Placental pericyte (primary cell): Measurements from ENCODE around the genes FAM83E, RASIP1, GYS1 and TRPM4.

DNA sequence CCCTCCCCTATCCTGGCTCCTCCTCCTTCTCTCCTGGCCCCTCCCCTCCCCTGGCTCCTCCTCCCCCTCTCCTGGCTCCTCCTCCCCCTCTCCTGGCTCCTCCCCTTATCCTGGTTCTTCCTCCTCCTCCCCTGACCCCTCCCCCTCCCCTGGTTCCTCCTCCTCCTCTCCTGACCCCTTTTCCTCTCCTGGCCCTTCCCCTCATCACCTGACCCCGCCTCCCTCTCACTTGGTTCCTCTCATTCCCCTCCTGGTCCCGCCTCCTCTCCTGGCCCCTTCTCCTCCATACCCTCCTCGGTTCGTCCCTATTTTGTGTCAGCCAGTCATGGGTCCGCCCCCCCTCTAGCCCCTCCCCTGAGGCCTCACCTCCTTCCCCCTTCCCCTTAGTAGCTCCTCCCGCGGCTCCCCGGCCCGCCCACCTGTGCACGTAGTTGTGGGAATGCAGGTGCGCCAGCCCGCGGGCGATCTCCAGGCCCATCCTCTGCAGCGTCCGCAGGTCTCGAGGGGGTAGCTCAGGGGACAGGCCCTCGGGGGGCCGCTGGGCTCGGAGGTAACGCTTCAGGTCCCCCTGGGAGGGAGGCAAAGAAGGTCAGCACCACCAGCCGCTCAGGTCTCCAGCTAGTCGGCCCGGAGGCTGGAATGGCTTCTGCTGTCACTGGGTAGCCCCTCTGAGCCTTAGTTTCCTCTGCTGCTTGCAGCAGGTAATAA is 9.5 kb downstream of the LMTK3 start:
- CAGE, long polyA plus RNA: no peak

- CAGE, long polyA plus RNA: no peak
Measured at GRCh38 chr19:48513314-48514352, 2.0 kb upstream of the LMTK3 start.

GRCh38 chr19:48554120-48554969 is 2.4 kb downstream of the SULT2B1 start:
- CAGE, long polyA plus RNA: no peak

GRCh38 chr19:48608701-48609240 is 2.2 kb downstream of the SPACA4 start:
- CAGE, long polyA plus RNA: no peak

- CAGE, long polyA plus RNA: no peak
Measured at GRCh38 chr19:48614548-48615657, at the start of gene FAM83E. Gene FAM83E, minus strand, starts transcription at chr19:48615076.

- CAGE, long polyA plus RNA: no peak
Measured at GRCh38 chr19:48616608-48617555, 2.0 kb upstream of the FAM83E start.

DNA sequence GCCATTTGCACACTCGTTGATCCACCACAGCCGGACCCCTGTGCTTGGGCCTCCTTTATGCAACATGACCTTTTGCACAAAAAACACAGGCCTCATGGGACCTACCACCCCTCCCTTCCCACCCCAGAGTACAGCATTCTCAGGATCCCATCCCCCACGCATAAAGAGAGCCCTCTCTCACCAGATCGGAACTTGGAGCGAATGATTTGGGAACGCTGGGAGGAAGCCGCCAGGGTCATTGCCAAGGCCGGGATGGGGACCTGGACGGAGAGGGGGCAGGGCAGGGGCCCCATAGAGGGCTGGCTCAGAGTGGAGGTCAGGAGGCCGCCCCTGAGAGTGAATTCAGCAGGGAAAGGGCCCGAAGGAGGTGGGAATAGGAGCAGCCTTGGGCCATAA is 734 bp downstream of the MAMSTR start:
- CAGE, long polyA plus RNA: no peak

- CAGE, long polyA plus RNA: no peak
Measured at GRCh38 chr19:48740412-48741010, at the start of gene RASIP1. Gene RASIP1, minus strand, starts transcription at chr19:48740610.

- CAGE, long polyA plus RNA: no peak
Measured at GRCh38 chr19:48753225-48753396, 670 bp upstream of the FUT1 start.

DNA sequence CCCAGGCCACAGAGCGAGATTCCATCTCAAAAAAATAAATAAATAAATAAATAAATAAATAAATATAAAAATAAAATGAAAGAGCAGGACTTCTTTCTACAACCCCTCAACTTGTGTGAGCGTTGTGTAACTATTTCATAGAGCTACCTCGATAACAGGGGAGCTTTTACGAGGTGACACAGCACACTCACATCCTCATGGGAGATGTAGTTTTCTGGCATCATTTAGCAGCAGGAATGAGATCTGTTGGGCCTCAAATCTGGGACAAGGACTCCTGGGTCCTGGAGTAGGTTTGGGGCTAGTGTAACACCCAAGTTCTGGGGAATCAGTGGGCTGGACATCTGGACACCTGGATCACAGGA is 3.8 kb downstream of the FGF21 start:
- CAGE, long polyA plus RNA: no peak

- CAGE, long polyA plus RNA: no peak
Measured at GRCh38 chr19:48894953-48895279, 3.6 kb downstream of the TULP2 start.

GRCh38 chr19:48907658-48908132 is 7.6 kb downstream of the NUCB1 start:
- CAGE, long polyA plus RNA: no peak

- CAGE, long polyA plus RNA: no peak
Measured at GRCh38 chr19:48961986-48962752, 2.9 kb upstream of the FTL start.

GRCh38 chr19:48966449-48967230 is 1.5 kb downstream of the FTL start:
- CAGE, long polyA plus RNA: no peak

- CAGE, long polyA plus RNA: no peak
Measured at GRCh38 chr19:48969322-48969598, 4.2 kb downstream of the FTL start.

DNA sequence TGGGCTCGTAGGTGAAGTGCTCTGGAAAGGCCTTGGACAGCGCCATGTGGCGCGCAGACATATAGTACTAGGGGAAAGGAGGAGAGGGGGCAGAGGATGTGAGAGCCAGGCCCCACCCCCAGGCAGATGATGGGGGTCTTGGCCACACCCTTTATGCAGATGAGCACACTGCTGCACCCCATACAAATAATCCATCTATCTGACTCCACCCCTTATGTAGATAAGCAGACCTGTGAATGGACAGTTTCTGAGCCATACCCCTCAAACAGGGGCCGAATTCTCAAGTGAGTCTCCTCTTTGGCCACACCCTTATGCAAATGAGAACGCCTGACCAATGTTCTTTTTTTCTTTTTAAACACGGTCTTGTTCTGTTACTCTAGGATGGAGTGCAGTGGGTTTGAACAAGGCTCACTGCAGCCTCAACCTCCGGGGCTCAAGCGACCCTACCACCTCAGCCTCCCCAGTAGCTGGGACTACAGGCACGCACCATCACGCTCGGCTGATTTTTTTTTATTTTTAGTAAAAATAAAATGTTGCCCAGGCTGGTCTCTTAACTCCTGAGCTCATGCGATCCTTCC is 4.8 kb downstream of the FTL start:
- CAGE, long polyA plus RNA: no peak

DNA sequence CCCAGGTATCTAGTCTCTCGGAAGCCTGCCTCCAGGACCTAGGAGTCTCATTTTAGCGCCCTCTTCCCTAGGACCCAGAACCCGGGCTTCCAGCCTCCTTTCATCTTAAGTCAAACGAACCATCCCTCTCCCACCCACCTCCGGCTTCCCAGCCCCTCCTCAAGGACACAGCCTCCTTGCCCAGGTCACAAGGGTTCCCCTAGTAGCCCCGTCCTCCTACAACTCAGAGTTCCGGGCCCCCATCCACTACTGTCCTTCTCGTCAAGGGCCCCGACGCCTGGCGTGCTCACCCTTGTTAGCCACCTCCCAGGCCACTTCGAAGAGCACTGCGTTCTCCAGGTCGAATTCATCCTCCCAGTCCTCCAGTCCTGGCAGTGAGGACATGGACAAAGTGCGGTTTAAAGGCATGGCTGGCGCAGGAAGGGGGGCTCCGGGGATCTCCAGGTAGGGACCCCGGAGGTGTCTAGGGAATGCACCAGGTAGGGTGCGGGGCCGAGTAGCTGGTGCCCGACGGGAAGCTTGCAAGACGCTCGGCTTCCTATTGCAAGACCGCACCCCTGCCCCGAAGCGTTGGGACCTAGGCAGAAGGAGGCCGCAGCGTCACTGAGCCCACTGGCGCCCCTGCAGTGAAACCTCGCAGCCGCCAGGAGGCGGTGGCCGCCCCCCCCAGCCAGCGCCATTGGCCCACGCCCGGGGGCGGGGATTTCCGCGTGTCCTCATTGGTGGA is at the start of gene GYS1:
GYS1 (minus strand) TSS at position 605 of the 727 bp plus-strand sequence.
- CAGE, long polyA plus RNA: no peak

DNA sequence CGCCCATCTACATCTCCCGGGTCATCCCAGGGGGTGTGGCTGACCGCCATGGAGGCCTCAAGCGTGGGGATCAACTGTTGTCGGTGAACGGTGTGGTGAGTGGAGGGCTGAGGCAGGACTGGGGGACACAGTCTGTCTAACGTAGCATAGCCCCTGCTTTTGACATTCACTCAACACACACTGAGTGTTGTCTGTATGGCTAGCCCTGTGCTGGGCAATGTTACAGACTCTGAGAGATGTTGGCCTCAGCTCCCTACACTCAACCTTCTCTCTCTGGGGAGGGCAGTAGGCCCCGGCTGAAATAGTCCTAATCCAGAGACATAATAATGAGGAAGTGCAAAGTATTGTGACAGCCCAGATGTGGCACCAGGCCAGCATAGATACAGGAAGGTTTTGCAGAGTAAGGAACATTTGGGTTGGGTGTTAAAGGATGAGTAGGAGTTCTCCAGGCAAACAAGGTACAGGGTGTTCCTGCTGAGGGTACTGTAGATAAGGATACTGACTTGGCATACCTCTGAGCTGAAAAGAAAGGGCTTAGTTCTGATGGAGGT is 2.3 kb downstream of the LIN7B start:
- CAGE, long polyA plus RNA: no peak

GRCh38 chr19:49135911-49136530 is 16.7 kb downstream of the PPFIA3 start:
- CAGE, long polyA plus RNA: no peak

GRCh38 chr19:49157320-49158065 is at the start of gene TRPM4:
Gene TRPM4, plus strand, starts transcription at chr19:49157792.
- CAGE, long polyA plus RNA: no peak